Measurements from ENCODE around the genes ABCB10, C1orf198 and GNPAT.

GRCh38 chr1:229558385-229559520 is at the start of gene ABCB10:
TSS of gene ABCB10 (minus strand) at chr1:229558707.
- RRBS = 5% methylated on average over 57 of the region's 129 CpGs

DNA sequence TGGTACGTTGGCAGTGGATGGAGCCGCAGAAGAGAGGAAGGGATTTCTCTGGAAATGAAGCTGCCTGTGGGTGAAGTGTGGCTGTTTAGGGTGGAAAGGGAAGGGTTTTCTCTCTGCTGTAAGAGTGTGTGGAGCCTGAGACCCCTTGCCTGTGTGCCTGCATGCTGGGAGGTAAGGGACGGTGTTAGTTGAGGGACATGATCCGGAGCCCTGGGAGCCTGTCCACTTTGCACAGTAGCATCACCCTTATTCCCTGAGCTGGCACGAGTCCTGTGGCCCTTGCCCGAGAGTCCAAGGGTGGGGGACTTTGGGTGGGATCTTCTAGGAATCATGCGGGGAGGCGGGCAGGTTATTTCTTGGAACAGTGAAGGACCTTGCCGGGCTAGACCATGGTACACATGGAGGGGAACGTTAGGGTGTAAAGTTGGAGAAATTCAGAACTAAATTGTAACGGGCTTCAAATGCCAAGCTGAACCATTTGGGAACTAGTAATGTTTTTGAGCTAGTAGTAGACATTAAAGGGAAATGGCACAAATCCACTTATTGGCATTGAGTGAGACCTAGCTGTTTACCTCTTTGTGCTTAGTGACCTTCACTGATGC is 3.4 kb downstream of the GALNT2 start:
- RRBS = no CpG with 5 or more reads among the region's 11 CpGs

GRCh38 chr1:230083894-230085269 is 17.3 kb downstream of the GALNT2 start:
- RRBS = no CpG with 5 or more reads among the region's 19 CpGs

DNA sequence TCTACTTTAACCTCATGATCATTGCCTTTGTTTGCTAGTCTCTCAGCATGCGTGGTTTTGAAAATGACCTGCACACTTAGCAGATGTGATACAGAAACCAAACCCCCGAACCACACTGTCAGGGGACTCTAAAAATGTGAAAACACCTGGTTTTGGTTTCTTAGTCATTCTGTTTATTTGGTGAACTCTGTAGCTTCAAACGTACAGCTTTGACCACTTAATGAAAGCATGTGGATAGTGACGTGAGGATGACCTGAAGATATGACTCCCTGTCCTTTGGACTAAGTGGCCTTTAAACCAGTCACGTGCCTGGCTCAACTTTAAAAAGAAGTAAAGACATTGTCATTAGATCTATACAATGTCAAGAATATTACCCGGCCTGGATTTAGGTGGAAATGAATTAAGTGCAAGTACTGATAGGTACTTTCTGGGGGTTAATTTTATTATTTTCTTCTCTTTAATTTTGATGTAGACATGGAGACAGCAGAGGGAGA is 56.8 kb downstream of the GALNT2 start:
- RRBS = no CpG with 5 or more reads among the region's 6 CpGs

GRCh38 chr1:230176627-230177470 is 109.8 kb downstream of the GALNT2 start:
- RRBS = no CpG with 5 or more reads among the region's 20 CpGs

DNA sequence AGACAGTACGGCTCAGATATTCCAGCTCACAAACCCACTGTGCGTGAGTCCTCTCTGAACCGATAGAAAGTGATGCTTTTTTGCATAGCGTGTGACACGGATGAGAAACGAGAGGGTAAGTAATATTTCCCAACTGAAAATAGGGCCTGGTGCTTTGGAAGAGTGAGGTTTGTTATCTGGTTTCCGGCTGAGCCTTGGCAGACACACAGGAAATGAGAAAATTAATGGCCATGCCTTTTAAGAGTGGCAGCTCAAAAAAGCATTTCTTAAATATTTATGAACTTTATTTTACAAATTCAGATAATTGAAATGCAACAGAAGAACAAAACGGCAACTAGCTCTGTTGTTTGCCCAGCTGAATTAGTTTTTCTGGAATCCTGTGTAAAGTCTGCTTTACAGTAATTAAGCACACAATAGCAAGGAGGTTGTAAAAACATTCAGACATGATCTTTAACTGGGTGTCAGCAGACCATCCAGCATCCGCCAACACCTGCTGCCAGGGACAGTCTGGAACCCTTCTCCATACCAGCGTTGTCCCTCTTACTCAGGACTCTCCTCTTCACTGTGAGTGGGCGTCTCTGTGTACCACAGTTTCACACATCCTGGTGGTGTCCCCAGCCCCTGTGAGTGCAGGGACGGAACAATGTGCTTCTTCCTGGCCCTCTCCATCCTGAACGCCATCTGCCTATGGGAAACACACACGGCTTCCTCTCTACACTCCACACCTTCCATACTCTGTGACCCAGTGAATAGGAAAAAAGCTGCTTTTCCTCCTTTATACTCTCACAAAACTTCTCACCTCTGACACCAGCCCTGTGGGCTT is 155.4 kb downstream of the PGBD5 start:
- RRBS = no CpG with 5 or more reads among the region's 14 CpGs

- RRBS = no CpG with 5 or more reads among the region's 5 CpGs
These were observed 32.3 kb downstream of the AGT start for GRCh38 chr1:230681388-230682185.

DNA sequence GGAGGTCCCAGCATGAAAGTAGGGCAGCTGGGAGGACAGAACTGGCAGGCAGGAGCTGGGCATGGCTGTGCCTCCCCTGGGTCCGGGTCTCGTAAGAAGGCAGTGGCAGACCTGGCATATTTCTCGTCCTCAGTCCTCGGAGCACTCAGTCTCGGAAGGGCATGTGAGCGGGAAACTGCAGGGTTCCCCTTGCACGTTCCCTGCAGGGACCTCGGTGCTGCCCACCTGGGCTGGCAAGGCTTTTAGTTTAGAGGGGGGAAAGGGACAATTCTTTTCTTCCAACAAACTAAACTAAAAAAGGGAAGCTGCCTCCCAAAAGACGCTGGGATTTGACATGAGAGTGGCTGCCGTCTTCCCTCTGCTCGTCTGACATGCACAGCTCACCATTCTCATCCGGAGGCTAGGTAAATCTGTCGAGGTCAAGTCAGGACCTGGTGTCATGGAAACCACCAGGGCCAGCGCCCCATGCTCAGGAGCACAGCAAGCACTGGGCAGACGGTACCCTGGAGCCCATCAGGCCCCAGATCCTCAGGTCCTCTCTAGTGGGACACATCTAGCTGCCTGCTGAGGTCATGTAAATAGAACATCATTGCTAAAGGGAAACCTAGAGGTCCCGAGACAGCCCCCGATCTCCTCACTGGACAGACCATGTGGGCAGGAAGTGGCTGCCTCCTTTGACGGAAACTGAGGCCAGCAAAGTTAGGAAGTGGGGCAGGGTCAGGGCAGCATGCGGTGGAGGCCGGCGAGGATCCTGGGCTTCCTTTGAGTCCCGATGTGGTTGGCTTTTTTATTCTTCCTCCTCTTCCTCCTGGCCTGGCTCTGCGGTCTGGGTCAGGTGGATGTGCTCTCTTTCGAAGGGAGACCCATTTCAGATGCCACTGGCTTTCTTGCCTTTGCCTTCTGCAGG is 6.2 kb downstream of the AGT start:
- RRBS = no CpG with 5 or more reads among the region's 24 CpGs

GRCh38 chr1:230708374-230709543 is 5.2 kb downstream of the AGT start:
- RRBS = no CpG with 5 or more reads among the region's 21 CpGs

GRCh38 chr1:230773059-230773535 is 25.9 kb downstream of the CAPN9 start:
- RRBS = no CpG with 5 or more reads among the region's 8 CpGs

DNA sequence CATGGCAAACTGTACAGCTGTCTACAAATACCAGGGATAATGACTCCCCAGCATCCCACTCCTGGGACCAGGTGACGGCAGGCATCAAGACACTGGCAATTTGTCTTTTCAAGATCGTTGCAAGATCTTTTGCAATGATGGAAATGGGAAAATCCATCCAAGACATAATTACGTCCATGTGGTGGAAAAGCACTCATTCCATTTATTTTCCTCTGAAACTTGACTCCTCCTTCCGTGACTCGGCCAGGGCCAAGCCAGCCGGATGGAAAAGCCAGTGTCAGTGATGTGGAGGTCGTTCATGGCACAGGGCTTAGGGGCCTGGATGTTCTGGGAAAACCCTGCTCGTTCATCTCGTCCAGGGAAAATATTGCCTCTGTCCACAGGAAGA is 46.3 kb downstream of the C1orf198 start:
- RRBS = 61% methylated on average over 2 of the region's 9 CpGs

- RRBS = no CpG with 5 or more reads among the region's 5 CpGs
These were observed 20.6 kb downstream of the C1orf198 start for GRCh38 chr1:230847699-230848149.

GRCh38 chr1:230868441-230869466 is at the start of gene C1orf198:
TSS of gene C1orf198 (minus strand) at chr1:230868521.
- RRBS = 12% methylated on average over 39 of the region's 81 CpGs

GRCh38 chr1:230869467-230870017 is 1.2 kb upstream of the C1orf198 start:
- RRBS = no CpG with 5 or more reads among the region's 5 CpGs

- RRBS = no CpG with 5 or more reads among the region's 7 CpGs
These were observed 20.4 kb downstream of the TTC13 start for GRCh38 chr1:230958150-230958816.

DNA sequence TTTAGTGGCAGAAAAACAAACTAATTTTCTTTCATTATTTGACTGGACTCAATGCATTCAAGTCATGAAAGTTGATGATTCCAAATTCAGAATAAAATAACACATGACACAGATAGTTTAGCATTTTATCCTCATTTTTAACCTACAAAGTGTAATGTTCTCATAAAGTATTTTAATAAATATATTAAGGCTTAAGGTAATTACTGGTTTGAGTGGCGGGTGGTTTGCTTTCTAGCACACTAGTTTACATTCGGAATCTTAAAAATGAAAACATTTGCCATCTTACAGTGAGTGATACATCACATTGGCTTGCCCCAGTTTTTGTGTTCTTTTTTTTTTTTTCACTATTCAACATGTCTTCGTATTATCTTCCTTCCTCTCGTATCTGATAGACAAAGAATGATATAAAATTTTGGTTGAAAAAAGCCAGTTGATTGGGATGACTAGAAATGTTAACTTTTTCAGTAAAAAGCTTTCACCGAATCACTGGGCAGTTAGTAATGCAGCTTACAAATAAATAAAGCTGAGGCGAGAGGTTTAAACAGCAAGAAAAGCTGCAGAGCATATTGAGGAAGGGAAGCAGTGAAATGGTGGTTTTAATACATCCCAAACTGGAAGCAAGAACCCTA is 21.1 kb downstream of the FAM89A start:
- RRBS = no CpG with 5 or more reads among the region's 6 CpGs

DNA sequence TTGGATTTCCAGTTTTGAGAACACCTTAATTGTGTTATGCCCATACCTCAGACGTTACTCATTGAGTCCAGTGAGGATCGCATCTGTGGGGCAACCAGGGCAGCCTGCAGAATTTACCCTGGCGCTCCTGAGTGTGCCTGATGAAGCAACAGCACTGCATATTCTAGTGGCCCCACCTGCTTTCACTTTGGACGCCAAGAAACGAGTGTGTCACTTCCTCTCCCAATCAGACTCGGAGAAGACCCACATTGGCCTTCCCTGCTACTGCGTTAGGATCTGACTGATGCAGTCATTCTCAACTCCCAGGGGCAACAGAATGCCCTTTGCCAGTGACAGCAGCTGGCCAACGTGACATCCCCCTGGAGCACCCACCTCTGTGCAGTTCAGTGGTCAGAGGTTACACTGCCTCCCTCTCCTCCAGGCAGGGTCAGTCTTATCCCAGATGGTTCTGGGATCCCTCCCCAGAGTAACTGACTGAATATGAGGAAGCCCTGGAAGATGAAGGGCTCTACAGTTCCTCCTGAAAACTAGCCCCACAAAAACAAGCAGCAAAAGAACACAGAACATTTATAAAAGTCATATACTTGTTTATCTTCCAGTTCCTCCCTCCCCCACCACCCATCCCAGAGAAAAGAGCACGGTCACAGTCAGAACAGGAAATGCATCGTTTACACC is 19.7 kb downstream of the FAM89A start:
- RRBS = no CpG with 5 or more reads among the region's 10 CpGs

- RRBS = 3% methylated on average over 21 of the region's 55 CpGs
These were observed at the start of gene GNPAT for GRCh38 chr1:231240991-231241949. TSS of gene GNPAT (plus strand) at chr1:231241212.

DNA sequence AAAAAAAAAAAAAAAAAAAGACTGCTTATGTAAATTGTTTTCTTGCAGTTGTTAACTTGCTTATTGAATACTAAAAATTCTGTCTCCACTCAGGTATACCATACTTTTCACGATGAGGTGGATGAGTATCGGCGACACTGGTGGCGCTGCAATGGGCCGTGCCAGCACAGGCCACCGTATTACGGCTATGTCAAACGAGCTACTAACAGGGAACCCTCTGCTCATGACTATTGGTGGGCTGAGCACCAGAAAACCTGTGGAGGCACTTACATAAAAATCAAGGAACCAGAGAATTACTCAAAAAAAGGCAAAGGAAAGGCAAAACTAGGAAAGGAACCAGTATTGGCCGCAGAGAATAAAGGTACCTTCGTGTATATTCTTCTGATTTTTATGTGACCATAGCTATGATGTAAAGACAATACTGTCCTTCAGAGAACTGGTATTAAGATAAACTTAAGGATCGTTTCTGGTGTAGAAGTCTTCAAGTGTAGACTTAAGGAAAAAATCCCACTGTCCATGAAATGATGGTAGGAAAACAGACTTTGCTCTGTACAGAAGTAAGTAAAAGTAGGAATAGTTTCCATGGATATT is 13.2 kb downstream of the SPRTN start:
- RRBS = no CpG with 5 or more reads among the region's 11 CpGs

GRCh38 chr1:231364197-231364876 is 26.2 kb downstream of the SPRTN start:
- RRBS = no CpG with 5 or more reads among the region's 6 CpGs

Data from OVCAR3 (cell line).